Cardiac atrium fibroblast (primary cell): ENCODE data around the gene BCO1.

DNA sequence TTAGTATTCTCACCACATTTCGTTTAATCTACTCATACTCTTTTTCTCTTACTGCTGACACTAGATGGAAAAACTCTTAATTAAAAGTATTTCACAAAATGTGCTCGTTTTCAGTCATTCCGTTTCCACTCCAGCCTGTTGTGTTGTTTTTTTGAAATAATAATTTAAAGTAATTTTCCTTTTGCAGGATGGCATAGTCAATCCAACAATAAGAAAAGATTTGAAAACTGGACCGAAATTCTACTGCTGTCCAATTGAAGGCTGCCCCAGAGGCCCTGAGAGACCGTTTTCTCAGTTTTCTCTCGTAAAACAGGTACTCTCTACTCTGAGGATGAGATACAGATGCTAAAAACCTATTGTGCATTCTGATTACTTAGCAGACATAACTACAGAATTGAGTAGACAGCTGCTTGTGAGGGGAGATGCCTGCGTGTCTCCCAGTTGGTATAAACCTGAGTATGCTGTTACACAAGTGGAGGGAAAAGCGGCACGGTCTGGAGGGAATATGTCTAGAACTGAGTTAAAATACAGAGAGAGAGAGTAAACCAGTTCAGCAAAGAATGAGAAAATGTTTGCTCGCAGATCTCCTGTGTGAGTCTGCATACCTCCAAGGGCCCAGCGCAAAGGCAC is 5.6 kb downstream of the ATMIN start:
- RAMPAGE, long total RNA, result no peak

DNA sequence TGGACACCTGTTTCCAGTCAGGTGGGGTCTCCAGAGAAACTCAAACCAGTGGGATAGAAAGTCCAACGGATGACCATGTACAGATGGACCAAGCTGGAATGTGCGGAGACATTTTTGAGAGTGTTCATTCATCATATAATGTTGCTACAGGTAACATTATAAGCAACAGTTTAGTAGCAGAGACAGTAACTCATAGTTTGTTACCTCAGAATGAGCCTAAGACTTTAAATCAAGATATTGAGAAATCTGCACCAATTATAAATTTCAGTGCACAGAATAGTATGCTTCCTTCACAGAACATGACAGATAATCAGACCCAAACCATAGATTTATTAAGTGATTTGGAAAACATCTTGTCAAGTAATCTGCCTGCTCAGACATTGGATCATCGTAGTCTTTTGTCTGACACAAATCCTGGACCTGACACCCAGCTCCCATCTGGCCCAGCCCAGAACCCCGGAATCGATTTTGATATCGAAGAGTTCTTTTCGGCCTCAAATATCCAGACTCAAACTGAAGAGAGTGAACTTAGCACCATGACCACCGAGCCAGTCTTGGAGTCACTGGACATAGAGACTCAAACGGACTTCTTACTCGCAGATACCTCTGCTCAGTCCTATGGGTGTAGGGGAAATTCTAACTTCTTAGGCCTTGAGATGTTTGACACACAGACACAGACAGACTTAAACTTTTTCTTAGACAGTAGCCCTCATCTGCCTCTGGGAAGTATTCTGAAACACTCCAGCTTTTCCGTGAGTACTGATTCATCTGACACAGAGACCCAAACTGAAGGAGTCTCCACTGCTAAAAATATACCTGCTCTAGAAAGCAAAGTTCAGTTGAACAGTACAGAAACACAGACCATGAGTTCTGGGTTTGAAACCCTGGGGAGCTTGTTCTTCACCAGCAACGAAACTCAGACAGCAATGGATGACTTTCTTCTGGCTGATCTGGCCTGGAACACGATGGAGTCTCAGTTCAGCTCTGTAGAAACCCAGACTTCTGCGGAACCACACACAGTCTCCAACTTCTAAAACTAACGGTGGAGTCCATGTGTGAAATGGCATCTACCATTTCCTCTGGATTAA is 8.6 kb downstream of the ATMIN start:
- RAMPAGE, long total RNA, result no peak

GRCh38 chr16:81061162-81061726 is 15.8 kb downstream of the C16orf46 start:
- RAMPAGE, long total RNA, result no peak

DNA sequence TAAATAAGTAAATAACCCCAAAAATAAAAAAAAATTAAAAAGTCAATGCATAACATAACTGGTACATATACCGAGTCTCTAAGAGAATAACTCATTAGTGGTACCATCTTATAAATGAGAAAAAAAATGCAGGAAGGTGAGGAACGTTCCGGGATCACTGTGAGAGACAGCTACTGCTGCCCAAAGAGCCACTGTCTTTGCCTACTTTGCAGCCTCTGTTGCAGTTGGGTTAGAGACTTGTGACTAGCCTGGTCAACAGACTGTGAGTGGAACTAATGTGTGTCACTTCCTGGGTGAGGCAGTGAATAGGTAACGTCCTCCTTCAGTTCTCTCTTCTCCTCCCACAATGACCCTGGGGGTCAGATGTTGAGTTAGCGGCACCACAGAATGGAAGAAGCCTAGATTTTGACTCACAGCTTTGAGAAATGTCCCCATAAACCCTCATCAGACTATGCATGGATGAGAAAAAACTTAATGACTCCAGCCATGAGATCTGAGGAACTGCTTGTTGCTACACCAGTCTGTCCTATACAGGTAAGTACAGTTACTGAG is 5.3 kb downstream of the C16orf46 start:
- RAMPAGE, long total RNA, result no peak

DNA sequence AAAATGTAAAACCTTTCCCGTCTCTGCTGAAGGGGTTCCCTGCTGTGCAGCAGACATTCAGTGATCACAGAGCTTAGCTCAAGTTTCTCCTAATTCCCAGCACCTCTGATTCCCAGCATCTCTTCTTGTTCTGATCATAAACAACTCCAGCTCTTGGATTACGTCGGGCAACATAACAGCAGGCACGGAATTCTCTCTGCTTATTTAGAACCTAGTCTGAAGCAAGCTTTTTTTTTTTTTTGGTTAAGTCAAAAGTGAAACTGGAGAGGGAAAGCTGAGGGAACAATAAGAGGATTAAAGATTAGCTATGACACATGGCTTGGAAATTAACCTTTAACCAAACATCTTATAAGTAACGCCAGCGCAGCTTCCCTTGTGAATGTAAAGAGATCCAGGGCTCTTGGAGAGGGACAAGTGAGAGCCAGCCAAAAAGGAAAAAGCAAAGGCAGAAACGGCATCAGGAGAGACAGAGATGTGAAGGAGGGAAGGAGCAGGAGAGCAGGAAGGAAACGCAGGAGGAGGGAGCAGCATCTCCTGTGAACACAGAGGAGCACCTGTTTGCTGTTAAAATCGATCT is at the start of gene BCO1:
Gene BCO1, plus strand, starts transcription at position 376 of the 577 bp plus-strand sequence.
- RAMPAGE, long total RNA, result no peak

GRCh38 chr16:81266648-81266909 is 28.1 kb downstream of the BCO1 start:
- RAMPAGE, long total RNA, result no peak

- RAMPAGE, long total RNA, result no peak
Observed at GRCh38 chr16:81407161-81407653, 37.4 kb upstream of the CMIP start.

- RAMPAGE, long total RNA, result no peak
Observed at GRCh38 chr16:81431770-81432516, 12.7 kb upstream of the CMIP start.

- RAMPAGE, long total RNA, result no peak
Observed at GRCh38 chr16:81437702-81438230, 6.8 kb upstream of the CMIP start.

DNA sequence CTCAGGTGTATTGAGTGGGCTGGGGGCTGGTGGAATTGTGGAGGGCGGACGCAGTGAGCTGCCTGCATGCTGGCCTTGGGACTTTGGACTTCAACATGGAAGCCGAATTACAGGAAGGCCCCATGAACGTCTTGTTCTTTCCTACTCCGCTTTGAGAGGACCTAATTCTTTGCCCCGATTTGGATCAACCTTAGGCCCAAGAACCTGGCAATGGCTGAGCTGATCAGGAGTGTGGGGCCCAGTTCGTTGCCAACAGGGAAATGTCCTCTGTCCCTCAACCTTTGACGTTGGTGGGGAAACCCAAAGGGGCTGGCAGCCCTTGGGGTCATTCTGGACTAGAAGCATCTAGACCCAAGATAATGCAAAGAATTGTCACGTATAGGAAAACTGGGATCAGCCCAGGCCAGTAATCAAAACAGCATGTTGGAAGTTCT is 24.3 kb downstream of the CMIP start:
- RAMPAGE, long total RNA, result no peak

DNA sequence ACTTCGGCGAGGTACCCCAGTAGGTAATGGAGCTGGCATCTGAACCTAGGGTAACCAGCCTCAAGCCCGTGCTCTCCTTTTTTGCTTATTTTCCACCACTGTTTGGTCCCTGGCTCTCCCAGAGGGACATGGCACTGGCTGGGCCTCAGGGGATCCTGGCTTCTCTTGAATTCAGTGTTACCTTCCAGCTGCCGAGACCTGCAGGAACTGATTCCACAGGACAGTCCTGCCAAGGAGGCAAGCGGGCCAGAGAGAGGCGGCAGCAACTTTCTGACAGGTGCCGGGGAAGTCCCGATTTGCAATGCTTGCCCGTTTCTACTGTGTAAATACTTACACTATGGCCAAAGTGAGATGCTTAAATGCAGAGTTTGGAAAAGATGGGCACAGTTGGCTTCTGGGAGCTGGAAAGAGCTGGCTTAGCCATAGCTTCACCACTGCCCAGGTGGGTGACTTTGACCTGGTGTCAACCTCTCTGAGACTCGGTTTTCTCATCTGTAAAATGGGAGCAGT is 124.8 kb downstream of the CMIP start:
- RAMPAGE, long total RNA, result no peak

DNA sequence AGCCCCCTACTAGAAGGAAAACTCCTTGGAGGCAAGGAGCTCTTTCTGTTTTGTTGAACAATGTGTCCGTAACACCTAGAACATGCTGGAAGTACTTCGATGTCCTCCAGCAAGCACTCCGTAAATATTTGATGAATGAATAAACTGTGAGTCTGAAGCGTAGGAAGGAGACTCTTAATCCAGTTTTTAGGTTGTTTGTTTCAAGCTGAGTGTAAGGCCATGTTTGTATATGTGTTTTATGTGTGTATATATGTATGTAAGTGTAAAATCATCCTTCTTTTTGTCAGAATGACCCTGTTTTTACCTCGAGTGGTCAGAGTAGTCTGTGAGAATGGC is 139.6 kb downstream of the CMIP start:
- RAMPAGE, long total RNA, result no peak

- RAMPAGE, long total RNA, result no peak
Observed at GRCh38 chr16:81608870-81609261, 164.3 kb downstream of the CMIP start.

- RAMPAGE, long total RNA, result no peak
Observed at GRCh38 chr16:81616299-81617263, 162.5 kb upstream of the PLCG2 start.

GRCh38 chr16:81649671-81650070 is 129.4 kb upstream of the PLCG2 start:
- RAMPAGE, long total RNA, result no peak

- RAMPAGE, long total RNA, result no peak
Observed at GRCh38 chr16:81663994-81664619, 115.0 kb upstream of the PLCG2 start.

GRCh38 chr16:81753045-81753384 is 26.1 kb upstream of the PLCG2 start:
- RAMPAGE, long total RNA, result no peak

GRCh38 chr16:81862099-81862470 is 83.0 kb downstream of the PLCG2 start:
- RAMPAGE, long total RNA, result no peak

DNA sequence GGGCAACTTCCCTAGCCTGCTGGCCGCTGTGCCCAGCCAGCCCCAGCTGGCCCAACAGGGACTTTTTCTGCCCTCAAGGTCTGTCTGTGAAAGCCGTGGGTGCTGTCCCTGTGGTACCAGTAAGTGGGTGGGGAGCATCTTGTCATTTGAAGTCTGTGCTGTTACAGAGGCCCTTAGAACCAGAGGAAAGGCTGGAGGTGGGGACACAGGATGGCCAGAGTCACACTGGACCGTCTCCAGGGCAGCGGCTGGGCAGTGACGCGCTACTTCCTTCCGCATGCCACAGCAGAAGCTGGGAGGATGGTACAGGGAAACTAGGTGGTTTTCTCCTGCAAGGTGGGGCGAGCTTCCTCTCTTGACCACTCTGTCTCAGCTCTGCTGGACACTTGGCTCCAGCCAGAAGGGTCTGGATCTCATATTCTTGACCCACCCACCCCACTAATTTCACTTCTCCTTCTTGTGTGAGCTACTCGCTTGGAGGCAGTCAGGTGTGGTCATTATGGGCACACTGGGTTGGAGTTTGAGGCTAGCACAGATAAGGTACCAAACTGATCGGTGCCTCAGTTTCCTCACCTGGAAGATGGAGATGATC is 87.9 kb downstream of the PLCG2 start:
- RAMPAGE, long total RNA, result no peak

- RAMPAGE, long total RNA, result no peak
Observed at GRCh38 chr16:82138287-82138698, 31.7 kb downstream of the MPHOSPH6 start.